Peritoneum (tissue), 1 donor: ENCODE measurements around the genes VAV2 and BRD3OS.

DNA sequence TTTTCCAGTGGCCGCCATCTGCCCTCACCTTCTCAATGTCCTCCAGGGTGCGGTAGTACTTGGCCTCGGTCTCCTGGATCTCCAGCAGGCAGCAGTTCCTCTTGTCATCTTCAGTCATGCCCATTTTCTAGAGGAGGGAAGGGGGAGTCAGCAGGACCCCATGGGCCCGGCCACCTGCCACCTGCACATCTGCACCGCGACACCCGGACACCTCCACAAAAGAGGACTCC, 70.8 kb upstream of the SARDH start:
- PRO-cap, result no peak

DNA sequence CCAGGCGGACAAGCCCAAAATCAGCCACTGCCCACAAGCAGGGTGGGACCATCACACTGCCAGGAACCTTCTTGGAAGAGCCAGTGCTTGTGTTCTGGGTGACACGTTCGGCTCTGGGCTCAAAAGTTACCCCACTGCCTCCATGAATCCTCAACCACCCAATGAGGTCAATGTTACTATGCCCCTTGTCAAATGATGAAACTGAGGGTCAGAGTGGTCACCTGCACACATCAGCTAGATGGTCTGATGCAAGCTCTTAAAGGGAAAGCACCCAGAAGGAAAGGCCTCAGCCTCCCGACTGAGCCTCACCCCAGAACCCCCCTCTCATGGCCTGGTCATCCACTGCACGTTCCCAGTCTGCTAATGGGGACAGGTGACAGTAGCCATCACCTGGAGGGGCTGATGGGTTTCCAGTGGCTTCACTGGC, 114.8 kb downstream of the VAV2 start:
- PRO-cap, result no peak

DNA sequence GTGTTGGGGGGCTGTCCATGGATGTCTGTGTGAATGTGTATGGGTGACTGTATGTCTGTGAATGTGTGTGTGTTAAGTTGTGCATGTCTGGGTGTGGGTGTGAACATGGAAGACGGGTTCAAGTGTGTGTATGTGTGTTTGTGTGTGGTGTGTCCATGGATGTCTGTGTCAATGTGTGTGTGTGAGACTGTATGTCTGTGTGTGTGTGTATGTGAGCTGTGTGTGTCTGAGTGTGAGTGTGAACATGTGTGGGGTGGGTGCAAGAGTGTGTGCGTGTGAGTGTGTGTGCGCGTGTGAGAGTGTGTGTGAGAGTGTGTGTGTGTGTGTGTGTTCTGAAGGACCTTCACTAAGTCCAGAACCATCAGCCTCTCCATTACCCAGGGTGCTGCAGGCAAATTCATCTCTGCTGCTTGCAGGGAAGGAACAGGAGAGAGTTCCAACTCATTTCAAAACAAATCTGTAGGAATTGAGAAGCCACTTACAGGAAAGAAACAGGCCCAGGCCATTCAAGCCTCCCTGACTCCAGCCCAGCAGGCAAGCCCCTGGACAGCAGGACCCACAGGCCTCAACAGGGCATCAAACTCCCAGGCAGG, 54.8 kb downstream of the VAV2 start:
- PRO-cap, result no peak

DNA sequence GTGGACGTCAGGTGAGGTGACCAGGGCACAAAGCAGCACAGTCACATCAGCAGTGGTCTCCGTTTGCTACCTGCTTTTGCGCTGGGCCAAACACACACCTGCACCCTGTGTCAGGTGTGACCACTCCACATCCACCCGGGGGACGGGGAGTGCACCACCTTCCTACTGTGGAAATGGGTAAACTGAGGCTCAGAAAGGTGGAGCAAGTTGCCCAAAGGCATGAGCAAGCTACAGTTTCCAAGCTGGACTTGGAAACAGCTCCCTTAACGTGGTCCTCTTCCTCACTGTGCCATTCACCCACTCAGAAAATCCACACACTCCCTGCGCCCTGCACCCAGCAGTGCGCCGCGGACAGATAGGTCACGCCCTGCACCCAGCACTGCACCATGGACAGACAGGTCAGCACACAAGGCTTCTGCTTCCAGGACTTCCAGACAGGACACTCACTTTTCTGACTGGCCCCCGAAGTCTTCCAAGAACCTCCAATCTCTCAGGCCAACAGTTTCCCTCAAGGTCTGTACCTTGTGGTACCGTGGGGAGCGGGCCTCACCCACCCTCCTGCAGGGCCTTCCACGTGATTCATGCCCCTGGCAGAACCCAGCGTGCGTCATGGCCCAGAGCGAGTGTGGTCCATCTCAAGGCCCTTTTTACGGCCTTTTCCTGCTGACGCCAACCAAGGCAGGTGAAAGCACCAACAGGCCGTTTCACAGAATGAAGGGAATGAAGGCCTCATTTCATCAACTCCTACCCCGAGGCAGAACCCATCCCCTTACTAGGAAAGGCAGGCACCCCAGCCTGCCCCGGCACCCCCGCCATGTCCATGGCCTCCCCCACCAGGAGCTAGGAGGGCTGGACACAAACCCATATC, 17.5 kb downstream of the VAV2 start:
- PRO-cap, result no peak

DNA sequence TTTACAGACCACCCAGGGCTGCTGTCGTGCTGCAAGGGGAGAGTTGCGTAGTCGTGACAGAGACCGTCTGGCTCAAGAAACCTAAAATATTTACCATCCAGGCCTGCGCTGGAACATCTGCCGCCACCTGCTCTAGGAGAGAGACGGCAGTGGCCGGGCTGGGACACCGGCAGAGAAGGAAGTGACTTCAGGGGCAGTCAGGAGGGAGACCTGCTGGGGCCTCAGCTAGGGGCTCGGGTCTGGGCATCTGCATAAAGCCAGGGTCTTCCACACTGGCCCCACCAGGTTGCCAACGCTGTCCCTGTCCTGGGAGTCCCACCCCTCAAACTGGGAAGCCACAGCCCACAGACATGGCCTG, 9.3 kb downstream of the VAV2 start:
- PRO-cap, result no peak

DNA sequence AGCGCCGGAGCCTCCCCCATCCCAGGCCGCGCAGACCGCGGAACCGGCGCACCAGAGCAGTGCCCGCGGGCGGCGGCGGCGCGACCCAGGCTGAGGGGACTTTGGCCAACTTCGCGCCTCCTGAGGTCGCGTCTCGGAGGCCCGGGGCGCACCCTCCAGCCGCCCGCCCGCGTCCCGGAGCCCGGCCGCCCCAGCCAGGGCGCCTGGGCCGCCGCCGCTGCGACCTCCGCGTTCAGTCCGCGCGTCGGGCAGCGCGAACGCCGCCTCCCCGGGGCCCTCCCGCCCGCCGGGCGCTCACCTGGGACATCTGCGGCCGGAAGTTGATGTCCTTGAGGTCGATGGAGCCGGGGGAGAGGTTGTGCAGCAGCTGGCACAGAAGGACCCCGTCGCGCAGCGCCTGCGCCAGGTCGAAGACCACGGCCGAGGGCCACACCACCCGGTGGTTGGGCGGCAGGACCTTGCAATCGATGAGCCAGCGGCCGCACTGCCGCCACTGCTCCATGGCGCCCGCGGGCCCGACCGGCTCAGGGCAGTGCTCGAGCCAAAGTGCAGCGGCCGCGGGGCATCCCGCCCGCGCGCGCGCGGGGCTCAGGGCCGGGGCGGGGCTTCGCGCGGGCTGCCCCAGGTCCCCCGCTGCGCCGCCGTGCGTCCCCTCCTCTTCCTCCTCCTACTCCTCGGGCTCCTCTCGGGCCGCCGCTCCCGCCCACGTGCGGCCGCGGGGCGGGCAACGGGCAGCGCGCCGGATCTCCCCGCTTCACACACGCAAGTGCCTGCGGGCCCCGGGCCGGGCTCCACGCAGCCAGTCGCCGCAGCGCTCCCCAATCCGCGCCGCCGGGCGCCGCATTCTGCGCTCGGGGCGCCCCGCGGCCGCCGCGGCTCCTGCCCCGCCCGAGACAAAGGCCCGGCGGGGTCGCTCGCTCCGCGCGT, at the start of gene VAV2:
VAV2 (minus strand) TSS at position 548 of the 927 bp plus-strand sequence.
- PRO-cap, result no peak

DNA sequence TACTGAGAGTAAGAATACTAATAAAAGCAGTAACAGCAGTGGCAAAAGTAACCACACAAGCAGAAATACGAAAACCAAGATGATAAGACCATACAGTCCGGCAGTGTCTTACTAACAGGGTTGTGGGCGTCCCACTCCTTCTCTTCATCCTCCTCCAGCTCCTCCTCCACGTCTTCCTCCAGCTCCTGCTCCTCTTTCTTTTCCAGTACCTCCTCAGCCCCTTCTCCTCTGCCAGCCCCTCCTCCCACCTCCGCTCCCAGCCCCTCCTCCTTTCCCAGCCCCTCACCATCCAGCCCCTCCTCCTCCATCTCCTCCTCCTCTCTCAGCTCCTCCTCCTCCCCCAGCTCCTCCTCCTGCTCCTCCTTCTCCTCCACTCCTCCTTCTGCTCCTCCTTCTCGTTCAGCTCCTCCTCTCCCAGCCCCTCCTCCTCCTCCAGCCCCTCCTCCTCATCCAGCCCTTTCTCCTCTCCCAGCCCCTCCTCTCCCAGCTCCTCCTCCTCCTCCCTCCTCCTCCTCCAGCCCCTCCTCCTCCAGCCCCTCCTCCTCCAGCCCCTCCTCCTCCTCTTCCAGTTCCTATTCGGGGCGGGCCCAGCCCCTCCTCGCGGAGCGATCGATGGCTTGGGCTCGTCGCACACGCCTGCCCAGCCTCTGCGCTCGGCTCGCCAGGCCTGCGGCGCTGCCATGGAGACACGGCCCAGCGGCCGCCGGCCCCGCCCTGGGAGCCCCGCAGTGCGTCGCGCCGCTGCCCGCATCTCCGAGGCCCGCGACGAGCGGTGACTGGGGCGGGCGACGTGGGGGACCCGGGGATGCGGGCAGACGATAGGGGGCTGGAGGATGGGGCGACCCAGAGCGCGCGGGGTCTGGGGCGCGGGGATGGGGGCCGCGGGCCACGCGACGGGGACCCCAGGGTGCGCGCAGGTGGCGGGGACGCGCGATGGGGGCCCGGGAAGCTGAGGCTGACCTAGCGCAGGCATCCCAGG, at the start of gene BRD3OS:
BRD3OS (plus strand) TSS at position 717 of the 979 bp plus-strand sequence.
- PRO-cap, result no peak

GRCh38 chr9:134048042-134048656, 19.7 kb downstream of the BRD3 start:
- PRO-cap, result no peak

DNA sequence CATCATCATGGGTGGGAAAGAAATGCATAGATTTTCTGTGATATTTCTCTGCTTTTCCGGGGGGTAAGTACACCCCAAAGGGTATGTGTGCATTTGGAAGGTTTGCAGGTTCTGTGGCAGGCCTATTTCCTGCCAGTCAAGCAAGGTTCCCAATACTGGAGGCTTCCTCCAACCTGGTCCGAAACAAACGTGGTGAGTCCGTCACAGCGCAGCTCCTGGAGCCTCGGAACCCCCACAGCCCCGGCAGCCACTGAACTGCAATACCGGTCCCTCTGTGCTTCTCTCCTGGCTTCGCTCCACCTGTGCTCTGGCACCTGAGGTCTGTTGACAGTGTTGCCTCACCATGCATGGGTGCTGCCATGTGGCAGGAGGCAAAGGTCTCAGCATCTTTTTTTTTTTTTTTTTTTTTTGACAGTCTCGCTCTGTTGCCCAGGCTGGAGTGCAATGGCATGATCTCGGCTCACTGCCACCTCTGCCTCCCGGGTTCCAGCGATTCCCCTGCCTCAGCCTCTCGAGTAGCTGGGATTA, 85.4 kb downstream of the WDR5 start:
- PRO-cap, result no peak

DNA sequence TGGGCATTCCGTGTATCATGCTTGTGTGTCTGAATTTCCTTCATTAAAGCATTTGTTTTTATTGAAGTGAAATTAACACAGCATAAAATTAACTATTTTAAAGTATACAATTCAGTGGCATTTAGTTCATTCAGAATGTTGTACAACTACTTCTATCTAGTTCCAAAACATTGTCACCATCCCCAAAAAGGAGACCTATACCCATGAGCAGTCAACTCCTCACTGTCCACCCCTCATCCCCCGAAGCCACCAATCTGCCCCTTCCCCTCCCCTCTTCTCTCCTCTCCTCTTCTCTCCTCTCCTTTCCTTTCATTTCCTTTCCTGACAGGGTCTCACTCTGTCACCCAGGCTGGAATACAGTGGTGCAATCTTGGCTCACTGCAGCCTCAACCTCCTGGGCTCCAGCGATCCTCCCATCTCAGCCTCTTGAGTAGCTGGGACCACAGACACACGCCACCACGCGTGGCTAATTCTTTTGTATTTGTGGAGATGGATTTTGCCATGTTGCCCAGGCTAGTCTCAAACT, 86.7 kb downstream of the WDR5 start:
- PRO-cap, result no peak

- PRO-cap, result no peak
Measured at GRCh38 chr9:134258637-134259666, 67.3 kb upstream of the RXRA start.

DNA sequence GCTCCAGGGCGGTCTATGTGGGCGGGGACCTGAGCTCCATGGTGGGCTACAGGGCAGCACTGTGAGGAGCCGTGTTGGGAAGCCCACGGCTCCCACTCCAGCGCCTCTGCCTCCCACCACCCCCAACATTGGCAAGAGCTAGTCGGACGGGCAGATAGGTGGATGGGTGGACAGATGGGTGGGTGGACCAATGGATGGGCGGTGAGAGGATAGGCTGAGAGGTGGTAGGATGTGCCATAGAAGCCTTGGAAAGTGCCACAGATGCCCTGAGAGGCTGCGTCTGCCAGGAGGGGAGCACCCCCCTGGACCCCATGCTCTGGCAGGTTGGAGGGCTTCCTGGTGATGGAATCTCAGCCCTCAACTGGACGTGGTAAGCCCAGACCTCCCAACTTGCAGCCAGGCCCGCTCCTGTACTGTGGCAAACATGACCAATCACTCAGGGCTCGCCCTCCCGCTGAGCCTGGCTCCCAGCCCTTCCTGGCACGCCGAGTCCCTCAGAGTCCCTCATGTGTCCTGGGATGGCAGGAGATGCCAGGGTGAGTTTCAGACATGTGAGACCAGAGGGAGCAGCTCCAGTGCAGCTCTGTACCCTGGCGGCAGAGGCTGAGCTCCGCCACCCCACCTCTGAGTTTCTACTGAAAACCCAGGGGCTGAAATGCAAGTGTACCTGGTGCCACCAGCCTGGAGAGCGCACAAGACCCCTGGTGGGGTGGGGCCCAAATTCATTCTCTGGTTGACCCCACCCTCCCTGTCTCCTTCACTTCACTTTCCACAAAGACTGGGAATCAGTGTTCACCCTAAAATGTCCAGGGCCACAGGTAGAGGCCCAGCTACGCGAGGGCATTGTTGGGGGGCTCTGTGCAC, 42.1 kb upstream of the RXRA start:
- PRO-cap, result no peak

DNA sequence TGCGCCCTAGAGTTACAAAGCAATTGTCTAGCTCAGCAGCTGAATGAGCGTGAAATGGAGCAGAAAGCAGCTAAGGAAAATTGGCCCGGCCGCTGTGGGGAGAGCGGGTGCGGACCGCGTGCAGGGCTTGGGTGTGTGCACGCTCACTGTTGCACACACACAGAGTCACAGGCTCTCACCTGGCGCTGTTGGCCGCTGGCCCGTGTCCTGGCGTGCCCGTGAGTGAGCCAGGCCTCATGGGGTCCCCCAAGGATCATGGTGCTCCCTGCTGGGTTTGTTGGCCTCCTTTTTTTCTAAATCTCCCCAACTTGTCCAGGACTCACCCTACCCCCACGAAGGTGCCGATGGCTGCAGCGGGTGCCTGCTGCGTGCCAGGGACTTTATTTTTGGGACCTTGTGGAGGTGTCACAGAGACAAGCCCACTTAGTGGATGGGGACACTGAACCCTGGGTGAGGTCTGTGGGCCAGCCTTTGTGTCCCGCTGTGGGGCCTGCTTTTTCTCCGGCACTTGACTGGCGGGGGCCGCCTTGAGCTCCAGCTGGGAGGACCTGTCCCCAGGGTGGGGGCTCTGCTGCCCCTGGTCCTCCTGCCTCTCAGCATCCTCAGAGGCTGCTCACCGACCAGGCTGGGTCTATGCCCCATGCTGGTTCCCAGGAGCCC, 5.2 kb downstream of the RXRA start:
- PRO-cap, result no peak

GRCh38 chr9:134340451-134341291, 14.4 kb downstream of the RXRA start:
- PRO-cap, result no peak

DNA sequence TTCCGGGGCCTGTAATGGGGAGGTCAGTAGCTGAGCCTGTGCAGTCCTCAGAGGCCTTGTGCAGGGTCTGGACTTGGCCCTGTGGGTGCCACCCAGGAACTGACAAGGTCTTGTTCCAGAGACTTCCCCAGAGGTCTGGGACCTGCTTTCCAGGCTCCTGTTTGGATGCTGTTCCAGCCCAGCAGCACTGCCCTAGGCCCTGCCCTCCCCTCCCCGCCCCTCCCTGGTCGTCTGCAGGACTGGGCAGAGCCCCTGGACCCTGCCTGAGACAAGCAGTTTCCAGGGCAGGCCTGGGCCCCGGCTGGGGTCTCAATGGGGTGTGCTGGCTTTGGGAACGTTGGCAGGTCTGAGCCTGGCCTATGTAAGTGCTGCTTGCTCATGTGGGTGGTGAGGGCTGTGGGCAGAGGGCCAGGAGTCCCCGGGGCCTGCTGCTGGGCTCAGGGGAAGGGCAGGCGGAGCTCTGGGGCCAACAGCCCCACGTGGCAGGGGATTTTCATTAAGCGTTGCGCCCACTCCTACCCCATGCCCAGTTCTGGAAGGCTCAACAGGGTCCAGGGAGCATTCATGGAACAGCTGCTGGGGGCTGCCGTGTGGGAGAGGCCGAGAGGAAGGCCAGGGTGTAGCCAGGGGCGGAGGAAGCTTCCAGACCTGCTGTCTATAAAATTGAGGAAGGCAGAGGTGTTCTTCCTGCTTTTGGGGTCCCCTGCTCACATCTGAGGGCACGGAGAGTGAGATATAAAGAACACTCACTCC, 32.4 kb downstream of the RXRA start:
- PRO-cap, result no peak

- PRO-cap, result no peak
Measured at GRCh38 chr9:134360785-134361736, 34.8 kb downstream of the RXRA start.

DNA sequence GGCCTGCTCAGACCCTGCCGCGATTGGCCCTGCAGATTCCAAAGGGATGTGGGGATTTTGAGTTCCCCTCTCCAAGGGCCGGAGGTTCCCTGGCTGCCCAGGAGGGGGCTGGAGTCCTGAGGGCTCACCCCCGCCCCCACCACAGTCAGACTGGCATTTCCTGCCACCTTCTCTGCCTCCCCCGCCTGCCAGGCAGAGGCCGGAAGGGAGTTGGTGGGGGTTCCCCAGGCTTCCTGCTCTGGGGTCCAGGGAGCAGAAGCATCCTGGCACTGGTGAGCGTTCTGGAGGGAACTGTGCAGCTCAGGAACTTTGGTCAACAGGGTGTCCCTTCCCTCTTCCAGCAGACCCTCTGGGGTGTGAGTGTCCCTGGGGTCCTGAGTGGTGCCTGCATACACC, 70.6 kb downstream of the RXRA start:
- PRO-cap, result no peak

- PRO-cap, result no peak
Measured at GRCh38 chr9:134416873-134417512, 90.7 kb downstream of the RXRA start.

DNA sequence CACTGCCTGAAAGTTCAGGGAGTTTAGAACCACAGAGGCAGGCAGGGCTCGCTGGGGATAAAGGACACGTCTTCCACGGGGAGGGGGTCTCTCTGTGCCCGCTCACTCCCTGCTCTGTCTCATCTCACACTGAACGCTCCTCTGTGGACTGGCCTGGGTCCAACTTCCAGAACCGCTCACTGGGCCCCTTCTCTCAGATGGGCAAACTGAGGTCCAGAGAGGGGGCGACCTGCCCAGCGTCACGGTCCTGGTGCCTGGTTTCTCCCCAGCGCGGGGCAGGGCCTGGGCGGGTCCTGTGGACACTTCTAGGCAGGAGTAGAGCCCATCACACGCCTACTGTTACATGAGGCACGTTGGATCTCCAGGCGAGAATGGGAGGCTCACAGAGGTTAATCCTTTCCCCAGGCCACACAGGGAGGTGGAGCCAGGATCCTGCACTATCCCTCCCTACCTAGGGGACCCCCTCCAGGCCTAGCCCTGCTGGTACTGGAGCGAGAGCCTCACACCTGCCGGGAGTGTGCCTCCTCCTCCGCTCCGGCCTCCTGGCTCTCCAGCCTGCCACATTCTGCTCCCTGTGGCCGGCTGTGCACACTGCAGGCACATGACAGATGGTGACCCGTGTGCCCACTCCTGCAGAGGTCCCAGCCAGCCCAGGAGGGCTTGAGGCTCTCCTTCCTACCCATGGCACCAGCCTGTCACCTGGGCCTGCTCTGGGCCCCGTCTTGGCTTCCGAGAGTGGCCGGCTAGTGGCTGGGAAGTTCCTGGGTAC, 93.3 kb downstream of the RXRA start:
- PRO-cap, result no peak

DNA sequence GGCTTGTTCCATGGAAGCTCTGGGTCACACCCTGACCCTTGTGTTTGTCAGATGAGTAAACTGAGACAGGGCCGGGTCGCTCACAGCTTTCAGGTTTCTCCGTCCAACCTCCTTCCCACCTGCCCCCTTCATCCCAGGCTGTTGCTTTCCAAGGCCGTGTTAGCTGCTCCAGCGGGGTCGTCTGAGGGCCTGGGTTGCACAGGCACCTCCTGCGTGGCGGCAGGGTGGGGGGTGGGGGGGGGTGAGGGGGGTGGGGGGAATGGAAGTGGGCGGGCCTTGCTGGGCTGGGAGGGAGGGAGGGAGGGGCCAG, 99.0 kb downstream of the RXRA start:
- PRO-cap, result no peak